ENCODE measurements around a stretch of chr21.

GRCh38 chr21:6368896-6369822 is 4152.2 kb upstream of the TPTE start:
- PRO-cap: no peak
- RAMPAGE, long total RNA, 2 experiments: no peak in any of the 2 experiments

GRCh38 chr21:8990068-8991044 is 1531.0 kb upstream of the TPTE start:
- PRO-cap: no peak
- RAMPAGE, long total RNA, 2 experiments: no peak in any of the 2 experiments

GRCh38 chr21:9037941-9038376 is 1483.4 kb upstream of the TPTE start:
- PRO-cap: unidirectional peak, minus-strand start at chr21:9038086
- RAMPAGE, long total RNA, 2 experiments: no peak in any of the 2 experiments

- PRO-cap: no peak
- RAMPAGE, long total RNA, 2 experiments: no peak in any of the 2 experiments
Measured at GRCh38 chr21:14063653-14064207, 147.0 kb downstream of the LIPI start.

- PRO-cap: no peak
- RAMPAGE, long total RNA, 2 experiments: no peak in any of the 2 experiments
Measured at GRCh38 chr21:14510718-14511447, 35.2 kb downstream of the SAMSN1 start.

- PRO-cap: no peak
- RAMPAGE, long total RNA, 2 experiments: no peak in any of the 2 experiments
Measured at GRCh38 chr21:14548626-14549286, 2.6 kb upstream of the SAMSN1 start.

DNA sequence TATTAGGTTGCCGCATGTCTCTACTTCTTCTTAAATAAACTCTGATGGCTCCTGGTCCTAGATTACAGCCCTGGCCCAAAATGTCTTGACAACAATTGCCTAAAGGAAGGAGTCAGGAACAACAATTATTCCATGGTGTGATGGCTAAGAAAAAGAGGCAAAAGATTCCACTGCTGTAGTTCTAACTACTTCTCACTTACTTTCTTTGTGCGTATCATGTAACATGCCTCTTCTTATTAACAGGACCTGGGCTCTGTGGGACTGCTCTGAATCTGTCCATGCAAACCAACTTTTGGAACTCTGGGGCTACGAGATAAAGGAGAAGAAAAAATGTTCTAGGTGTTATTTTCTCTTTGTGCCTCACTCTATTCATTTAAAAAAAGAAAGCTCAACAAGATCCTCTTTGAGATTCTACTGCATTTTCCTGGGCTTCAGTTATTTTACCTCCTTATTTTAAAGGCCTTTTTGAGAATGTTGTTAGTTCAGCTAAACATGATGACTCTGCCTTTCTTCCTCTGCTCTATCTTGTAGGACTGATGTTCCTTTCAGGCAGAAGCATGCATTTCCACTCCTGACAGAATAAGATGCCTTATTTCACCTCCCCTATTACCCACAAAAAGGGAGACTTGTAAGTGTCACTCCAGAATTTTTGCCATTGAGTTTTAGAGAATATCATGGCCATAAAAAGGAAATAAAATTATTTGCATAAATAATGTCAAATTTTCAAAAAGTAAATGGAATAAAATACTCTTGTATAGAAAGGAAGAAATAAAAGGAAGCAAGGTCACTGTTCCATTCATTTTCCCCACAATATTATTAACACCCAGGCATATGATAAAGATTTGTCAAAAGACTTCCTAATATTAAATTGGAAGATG is 73.6 kb downstream of the NRIP1 start:
- PRO-cap: no peak
- RAMPAGE, long total RNA, 2 experiments: no peak in any of the 2 experiments

GRCh38 chr21:15045633-15046464 is 19.0 kb downstream of the NRIP1 start:
- PRO-cap: no peak
- RAMPAGE, long total RNA, 2 experiments: no peak in any of the 2 experiments

- PRO-cap: no peak
- RAMPAGE, long total RNA, 2 experiments: no peak in any of the 2 experiments
Measured at GRCh38 chr21:15052438-15053450, 12.1 kb downstream of the NRIP1 start.

- PRO-cap: no peak
- RAMPAGE, long total RNA, 2 experiments: no peak in any of the 2 experiments
Measured at GRCh38 chr21:15121607-15122056, 56.8 kb upstream of the NRIP1 start.

DNA sequence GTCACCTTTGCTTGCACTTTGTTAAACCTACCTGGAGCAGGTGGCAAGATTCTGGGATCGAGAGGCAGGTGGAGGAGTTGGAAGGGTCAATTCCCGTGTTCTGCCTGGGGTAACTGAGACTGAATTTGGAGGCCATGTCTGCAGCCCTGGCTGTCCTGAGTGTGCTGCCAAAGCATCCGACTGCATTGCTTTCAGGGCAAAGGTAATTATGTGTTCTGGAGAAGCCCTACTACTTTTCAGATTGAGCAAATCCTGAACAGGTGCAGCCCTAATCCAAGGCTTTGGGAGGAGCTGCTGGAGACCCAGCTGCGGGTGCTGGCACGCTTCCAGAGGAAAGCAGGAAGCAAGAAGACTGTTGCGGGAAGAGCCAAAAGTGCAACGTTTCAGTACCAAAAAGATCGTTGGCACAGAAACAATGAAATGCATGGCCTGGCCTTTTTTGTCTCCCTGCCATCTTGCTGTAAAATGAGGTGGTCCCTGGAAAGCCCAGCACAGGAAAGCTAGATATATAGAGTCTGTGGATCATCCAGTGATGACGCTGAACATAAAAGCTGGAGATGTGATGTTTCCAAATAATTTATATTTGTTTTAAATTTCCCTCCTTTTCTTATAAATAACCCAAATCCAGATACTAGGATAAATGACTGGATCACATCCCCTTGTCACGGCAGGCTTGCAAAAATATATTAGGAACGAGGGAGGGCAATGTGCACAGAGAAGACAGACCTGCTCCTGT is 73.8 kb upstream of the NRIP1 start:
- PRO-cap: no peak
- RAMPAGE, long total RNA, 2 experiments: no peak in any of the 2 experiments

DNA sequence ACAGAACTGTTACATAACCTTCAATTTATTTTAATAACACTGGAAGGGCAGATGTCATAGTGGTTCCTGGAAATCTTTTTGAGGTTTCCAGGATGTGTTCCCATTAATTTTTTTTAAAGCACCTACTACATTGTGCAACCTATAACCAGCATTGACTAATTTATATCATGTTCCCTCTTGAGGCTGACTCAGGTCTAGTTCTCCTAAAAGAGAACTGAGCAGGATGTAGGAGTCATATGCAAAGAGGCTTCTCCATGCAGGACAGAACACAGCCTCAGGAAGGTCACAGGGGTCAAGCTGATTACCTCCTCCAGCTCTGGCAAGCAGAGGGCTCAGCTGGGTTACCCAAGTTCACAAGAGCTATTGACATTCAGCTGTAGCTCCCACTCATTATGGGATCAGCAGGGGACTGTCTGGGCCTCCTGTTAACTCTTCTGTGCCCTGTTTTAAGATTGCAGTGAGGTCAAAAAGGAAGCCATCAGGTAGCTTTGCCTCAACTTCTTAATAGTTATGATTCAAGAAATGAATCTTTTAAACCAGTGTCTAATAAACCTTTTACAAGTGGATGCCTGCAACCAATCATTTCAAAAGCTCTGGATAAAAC is 157.2 kb upstream of the NRIP1 start:
- PRO-cap: no peak
- RAMPAGE, long total RNA, 2 experiments: no peak in any of the 2 experiments

DNA sequence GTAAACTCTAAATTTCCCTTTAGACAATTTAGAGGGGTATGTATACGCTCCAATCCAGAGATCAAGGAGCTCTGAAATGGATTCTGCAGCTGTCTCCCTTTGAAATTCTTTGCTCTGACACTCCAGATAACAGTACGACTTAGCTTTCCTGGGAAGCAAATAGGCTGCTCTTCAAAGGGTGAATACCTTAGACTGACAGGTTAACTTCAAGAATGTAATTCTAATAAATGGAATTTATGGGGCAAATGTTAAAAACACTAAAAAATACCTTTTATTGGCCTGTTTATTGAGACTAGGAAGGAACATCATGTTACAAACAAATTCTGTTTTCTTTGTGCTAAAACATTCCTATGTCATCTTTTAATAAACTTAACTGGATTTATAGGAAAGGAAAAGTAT is 357.2 kb downstream of the USP25 start:
- PRO-cap: unidirectional peak, minus-strand start at position 111 of the sequence
- RAMPAGE, long total RNA, 2 experiments: no peak in any of the 2 experiments

- PRO-cap: no peak
- RAMPAGE, long total RNA, 2 experiments: no peak in any of the 2 experiments
Measured at GRCh38 chr21:16195548-16195943, 465.8 kb downstream of the USP25 start.

GRCh38 chr21:16279530-16280041 is 549.8 kb downstream of the USP25 start:
- PRO-cap: no peak
- RAMPAGE, long total RNA, 2 experiments: no peak in any of the 2 experiments

DNA sequence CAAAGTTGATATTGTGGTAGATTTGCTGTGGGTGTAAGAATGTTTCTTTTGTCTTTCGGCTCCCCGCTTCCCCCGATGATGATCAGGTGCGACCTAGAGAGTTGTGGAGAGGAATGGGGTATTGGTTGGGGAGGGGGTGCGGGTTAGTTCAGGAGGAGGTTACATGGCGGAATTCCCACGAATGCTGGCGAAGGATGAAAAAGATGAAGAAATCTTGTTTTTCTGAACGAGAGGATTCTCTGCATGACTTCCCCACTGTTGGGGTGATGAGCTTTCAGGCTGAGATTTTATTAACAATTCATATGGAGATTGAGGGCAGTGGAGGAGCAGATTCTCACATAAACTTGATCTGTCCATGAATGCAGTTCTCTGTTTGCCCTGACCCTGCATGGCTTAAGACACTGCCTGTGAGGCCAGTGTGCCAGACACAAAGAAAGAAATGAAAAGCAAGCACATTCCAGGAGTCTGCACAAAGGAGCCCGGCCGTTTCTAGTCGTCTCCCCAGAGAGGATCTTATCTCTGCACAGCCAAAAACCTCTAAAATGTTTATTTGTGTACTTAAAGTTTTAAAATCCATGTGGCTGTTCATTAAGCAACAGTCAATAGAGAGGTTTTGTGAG is 550.4 kb downstream of the USP25 start:
- PRO-cap: no peak
- RAMPAGE, long total RNA, 2 experiments: no peak in any of the 2 experiments

- PRO-cap: no peak
- RAMPAGE, long total RNA, 2 experiments: no peak in any of the 2 experiments
Measured at GRCh38 chr21:16304575-16305088, 574.9 kb downstream of the USP25 start.

DNA sequence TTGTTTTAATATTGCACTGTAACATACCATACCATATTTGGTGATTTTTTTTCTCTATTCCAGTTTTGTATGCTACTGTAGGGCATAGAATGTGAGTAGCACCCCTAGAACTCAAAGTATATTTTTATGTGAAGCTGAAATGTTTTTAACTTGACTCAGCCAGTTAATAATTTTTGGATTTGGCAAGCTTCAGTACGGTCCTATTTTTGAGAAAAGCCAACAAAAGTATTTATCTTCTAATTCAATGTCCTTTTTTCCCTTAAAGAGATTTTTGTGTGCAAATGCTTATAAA is 593.8 kb downstream of the USP25 start:
- PRO-cap: no peak
- RAMPAGE, long total RNA, 2 experiments: no peak in any of the 2 experiments

DNA sequence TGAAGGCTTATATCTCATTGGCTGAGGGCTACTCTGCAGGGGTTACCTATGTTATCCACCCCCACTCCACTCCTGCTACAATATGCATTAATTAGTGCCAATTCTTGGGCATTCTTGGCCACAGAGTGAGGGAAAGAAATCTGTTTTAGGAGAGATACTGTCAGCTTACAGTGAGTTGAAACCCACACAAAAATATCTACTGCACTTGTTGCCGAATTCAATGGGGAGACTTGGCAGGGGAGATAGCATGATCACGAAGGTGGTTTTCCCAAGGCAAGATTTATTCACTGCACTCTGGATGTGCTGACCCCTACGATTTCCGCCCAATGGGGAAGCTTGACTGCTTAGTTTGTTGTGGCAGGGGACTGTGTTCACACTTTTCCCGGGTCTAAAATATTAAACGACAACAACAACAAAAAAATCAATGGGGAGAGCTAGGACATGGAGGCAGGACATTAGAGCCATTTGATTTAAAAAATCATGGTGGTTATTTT is 794.0 kb upstream of the CXADR start:
- PRO-cap: no peak
- RAMPAGE, long total RNA, 2 experiments: no peak in any of the 2 experiments

GRCh38 chr21:17511686-17512311 is 1.0 kb upstream of the CXADR start:
- PRO-cap: no peak
- RAMPAGE, long total RNA, 2 experiments: no peak in any of the 2 experiments

Measured in prostate gland (tissue), 2 donors.